AG10803 (cell line): ENCODE measurements around a stretch of chr17.

DNA sequence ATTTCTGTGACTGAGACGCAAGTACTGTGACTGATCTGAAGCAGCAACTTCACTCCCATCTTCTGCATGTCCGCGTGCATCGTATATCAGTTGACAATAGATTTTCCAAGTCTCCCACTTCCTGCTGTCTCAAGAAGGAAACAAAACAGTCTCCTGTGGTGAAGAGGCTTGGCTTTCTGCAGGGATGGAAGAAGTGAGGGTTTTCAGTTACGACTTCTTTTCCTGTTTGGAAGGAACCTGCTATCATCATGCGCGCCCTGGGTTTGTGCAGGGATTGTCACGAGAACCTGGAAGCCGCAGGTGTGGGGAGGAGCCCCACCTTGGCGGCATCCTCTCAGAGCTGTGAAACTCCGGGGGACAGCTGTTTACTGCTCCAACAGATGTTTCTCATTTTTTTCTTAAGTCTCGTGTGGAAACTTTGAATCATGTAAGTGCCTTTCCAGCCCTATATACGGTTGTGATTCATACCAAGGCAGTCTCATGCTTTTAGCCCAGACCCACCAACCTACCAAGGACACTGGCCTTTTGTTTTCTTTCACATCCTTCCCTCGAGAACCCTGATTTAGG lies 57.5 kb downstream of the WIPI1 start:
- RRBS, result no CpG with 5 or more reads among the region's 14 CpGs

GRCh38 chr17:68460346-68461111 lies 3.2 kb upstream of the WIPI1 start:
- RRBS, result no CpG with 5 or more reads among the region's 1 CpG

DNA sequence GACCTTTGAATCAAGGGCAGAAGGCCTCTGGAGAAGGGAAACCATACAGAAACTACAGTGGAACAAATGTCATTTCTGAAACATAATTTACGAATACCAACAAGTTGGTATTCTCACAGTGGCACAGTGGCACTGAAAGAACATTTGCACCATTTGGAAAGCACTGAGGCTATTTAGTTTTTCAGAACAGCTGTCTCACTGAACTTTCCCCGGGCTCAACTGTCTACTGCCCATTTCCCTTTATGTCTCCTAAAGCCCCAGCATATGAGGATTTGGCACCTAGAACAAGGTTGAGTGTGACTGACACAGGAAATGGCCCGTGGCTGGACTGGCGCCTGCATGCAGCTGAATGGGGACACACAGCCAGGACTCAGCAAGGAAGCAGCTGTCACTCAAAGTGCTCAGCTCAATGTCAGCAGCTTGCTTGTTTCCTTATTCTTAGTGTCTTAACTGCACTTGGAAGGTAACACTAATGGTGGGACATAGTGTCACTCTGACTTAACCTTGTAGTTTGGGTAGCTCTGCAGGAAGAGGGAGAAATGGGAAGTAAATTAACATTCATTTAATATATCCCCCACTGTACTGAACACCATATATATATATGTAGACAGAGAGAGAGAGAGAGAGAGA lies 2.6 kb upstream of the PRKAR1A start:
- RRBS, result no CpG with 5 or more reads among the region's 4 CpGs

DNA sequence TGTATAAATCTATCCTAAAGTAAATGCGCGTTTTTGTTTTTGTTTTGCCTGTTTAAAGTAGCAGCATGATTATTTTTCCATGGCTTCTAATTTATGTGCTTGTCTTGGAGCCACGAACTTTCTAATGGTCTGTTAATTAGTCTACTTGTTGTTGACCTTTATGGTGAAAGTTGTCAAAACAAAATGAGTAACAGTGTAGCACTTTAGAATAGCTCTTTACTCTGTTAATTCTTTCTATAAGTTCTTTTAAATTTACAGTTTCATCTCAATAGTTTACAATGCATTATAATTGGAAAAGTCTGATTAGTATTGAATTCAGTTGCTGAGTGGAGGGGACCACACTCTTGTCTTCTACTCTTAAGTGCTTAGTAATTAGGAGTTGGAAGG lies 1.8 kb downstream of the PRKAR1A start:
- RRBS, result no CpG with 5 or more reads among the region's 3 CpGs

- RRBS, result no CpG with 5 or more reads among the region's 9 CpGs
Measured at GRCh38 chr17:68522567-68523050, 10.4 kb downstream of the PRKAR1A start.

- RRBS, result no CpG with 5 or more reads among the region's 16 CpGs
Measured at GRCh38 chr17:68539259-68540007, 27.2 kb downstream of the PRKAR1A start.

DNA sequence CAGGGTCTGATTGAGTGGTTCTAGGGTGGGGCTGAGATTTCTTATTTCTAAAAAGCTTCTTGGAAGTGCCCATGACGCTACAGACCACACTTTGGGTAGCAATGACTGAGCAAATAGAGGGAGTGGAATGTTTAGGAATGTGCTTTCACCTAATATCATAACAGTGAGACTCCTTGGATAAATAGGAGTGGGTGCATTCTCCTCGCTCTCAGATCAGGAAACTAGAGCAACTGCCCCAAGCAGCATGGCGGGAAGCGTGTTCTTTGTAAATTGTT lies 30.8 kb downstream of the PRKAR1A start:
- RRBS, result no CpG with 5 or more reads among the region's 4 CpGs

DNA sequence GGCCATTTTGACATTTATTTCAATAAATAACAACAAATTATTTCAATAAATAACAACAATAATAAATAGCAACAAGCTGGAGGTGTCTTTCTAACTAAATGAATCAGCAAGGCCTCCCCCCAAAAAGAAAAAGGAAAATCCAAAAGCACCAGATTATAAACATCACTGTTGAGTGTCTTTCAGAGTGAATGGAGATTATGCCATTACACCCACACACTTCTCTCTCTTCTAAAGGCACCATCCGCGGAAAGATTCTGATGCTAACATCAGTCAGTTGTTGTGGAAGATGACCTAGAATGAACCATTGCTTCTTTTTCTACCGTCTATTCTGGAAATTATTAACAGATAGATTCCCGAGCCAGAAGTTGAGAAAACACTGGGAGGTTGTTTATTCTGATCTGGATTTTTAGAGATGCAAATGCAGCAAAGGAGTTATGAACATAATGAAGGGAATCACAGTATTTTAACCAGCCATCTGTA lies 60.8 kb upstream of the FAM20A start:
- RRBS, result no CpG with 5 or more reads among the region's 4 CpGs

DNA sequence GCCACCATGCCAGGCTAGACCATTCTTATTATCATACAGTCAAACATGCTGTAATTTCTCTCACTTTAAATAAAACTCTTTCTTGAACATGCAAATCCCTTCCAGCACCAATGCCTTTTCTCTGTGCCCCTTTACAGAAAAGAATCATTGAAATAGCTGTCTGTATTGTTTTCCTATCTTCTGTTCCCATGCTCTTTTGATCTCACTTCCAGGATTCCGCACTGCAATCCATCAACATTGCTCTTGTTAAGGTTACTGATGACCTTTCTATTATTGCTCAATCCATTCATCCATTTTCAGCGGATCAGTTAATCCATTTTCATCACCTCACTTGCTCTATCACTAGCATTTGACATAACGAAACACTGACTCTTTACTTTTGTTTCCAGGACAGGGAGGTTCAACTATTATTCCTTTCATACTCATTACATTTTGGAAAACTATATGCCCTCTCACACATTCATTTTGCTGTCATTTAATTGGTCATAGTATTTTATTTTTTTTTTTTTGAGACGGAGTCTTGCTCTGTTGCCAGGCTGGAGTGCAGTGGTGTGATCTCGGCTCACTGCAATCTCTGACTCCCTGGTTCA lies 130.4 kb downstream of the ABCA8 start:
- RRBS, result no CpG with 5 or more reads among the region's 5 CpGs

- RRBS, result no CpG with 5 or more reads among the region's 8 CpGs
Measured at GRCh38 chr17:68937755-68938522, 17.3 kb downstream of the ABCA8 start.

GRCh38 chr17:69093217-69093947 lies 32.7 kb upstream of the ABCA9 start:
- RRBS, result no CpG with 5 or more reads among the region's 9 CpGs

- RRBS, result no CpG with 5 or more reads among the region's 2 CpGs
Measured at GRCh38 chr17:69240687-69241357, 12.2 kb upstream of the ABCA10 start.

DNA sequence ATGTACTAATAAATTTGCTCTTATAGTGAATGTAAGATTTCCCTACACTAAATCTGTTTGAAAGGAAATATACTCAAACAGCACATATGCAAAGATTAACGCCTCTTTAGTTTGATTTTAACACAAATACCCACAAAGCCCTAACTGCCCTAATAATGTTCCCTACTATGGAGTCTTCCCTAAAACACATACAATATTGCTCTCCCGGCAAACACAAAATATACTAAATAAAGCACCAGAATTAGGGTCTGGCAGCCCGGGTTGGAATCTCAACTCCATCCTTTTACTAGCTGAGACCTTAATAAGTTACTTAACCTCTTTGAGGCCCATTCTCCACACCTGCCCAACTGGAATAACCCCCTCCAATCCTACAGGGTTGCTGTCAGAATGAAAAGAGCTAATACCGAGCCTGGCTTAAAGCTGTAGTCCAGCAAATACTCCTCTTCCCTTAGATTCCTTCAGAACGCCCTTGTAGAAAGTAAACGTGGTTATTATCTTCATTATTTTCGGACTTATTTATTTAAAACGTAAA lies 1.0 kb downstream of the ABCA5 start:
- RRBS, result no CpG with 5 or more reads among the region's 8 CpGs

DNA sequence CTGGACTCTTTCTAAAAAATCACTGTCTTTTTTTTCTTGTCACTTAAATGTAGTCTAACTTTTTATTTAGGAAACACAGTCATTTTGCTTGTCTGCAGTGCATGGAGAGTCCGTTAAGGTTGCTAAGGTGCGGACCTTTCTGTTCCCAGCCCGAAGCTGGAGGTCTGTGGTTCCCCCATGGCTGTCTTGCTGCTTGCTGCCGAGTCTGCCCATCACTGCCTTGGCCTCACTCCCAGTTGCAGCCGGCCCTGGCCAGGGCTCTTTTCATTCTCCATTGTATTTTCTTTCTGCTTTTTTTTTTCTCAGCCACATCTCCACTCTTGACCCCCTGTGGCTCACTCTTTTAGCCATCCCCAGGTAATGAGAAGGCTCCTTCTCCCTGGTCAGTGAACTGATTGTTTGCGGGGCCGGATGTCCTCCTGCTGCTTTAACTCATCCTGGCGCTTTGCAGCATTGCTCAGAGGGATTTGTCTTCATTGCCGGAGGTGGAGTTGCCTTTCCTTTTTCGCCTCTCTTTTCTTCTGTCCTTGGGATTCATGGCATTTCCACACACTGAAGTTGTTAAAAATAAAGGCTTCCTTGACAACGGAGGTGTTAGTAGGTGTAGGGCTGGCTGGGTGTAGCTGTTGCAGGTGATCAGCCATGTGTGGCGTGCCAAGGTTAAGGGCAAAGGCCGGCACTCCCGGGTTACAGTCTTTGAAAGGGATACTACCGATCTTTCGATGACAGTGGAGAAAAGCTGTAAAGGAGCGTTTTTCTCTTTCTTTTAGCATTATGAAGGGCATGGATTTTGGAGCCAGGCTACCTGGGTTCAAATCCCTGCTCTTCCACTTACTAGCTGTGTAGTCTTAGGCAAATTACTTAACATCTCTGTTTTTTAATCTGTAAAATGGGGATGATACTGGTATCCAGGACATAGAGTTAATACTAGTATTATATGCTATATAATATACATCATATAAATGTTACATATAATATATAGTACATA lies 34.1 kb downstream of the MAP2K6 start:
- RRBS, result 23% methylated on average over 3 of the region's 17 CpGs

DNA sequence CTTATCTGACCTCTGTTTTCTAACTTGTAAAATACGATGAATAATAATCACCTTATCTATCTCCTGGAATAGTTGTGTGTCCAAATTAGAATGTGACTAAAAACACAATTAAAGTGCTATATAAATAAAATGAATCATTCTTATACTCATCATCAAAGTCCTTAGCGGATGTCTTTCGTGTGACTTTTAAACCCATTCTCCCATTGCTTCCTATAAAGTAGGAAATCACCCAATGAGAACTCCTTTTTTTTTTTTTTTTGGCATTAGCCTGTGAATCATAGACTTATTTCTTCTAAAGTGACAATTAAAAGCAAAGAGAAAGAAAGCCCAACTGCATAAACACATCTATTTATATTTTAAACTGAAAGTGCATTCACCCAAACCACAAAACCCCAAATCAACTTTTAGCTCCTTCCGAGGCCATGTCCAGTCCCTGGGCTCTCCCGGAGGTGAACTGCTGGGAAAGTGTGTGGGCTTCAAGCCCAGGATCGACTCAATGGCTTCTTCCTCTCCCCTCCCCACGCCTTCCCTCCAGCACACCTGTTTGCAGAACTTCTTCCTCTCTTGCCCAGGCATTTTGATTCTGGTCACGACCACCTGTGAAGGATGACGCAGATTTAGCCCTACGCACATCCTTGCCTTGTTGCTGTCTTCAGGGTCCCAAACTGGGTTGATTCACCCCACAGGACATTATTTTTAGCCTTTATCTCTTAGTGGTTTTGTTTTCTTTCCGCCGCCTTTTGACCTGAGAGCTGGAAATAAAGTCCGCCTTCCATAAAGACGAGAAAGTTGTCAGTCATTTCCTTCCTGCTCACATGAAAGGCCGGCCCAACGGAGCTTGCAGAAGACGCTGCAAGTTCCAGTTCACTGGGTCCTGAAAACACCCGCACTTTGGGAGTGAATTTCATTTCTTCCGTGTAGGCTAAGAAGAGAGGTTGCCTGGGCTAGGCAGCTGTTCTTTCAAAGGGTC lies 166.8 kb downstream of the MAP2K6 start:
- RRBS, result no CpG with 5 or more reads among the region's 19 CpGs

GRCh38 chr17:71440355-71441064 lies 680.3 kb upstream of the SOX9 start:
- RRBS, result no CpG with 5 or more reads among the region's 17 CpGs

DNA sequence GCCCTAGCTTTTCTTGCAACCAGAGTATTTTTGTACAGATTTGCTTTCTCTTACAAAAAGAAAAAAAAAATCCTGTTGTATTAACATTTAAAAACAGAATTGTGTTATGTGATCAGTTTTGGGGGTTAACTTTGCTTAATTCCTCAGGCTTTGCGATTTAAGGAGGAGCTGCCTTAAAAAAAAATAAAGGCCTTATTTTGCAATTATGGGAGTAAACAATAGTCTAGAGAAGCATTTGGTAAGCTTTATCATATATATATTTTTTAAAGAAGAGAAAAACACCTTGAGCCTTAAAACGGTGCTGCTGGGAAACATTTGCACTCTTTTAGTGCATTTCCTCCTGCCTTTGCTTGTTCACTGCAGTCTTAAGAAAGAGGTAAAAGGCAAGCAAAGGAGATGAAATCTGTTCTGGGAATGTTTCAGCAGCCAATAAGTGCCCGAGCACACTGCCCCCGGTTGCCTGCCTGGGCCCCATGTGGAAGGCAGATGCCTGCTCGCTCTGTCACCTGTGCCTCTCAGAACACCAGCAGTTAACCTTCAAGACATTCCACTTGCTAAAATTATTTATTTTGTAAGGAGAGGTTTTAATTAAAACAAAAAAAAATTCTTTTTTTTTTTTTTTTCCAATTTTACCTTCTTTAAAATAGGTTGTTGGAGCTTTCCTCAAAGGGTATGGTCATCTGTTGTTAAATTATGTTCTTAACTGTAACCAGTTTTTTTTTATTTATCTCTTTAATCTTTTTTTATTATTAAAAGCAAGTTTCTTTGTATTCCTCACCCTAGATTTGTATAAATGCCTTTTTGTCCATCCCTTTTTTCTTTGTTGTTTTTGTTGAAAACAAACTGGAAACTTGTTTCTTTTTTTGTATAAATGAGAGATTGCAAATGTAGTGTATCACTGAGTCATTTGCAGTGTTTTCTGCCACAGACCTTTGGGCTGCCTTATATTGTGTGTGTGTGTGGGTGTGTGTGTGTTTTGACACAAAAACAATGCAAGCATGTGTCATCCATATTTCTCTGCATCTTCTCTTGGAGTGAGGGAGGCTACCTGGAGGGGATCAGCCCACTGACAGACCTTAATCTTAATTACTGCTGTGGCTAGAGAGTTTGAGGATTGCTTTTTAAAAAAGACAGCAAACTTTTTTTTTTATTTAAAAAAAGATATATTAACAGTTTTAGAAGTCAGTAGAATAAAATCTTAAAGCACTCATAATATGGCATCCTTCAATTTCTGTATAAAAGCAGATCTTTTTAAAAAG lies 4.6 kb downstream of the SOX9 start:
- RRBS, result no CpG with 5 or more reads among the region's 5 CpGs

DNA sequence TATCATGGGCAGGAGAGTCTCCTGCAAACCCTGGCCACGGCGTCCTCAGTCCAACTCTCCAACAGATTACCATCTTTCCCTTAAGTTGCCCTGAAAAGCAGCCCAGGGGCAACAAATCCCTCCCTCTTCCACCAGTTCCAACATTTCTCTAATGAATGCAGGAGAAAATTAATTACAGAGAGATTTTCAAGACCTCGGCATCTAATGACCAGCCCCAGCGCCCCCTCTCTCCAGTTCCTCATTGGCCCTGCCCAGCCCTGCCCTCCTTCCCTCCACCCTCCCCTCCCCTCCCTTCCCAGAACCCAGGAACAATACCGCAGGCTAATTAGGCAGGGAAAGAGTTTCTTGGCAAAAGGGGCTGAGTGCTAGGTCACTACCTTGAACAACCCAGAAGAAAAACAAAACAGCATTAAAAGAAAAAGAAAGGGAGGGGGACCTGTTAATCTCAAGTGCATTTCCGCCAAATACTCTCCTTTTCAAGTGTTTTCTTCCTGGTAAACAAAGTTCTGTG lies 215.2 kb downstream of the SOX9 start:
- RRBS, result no CpG with 5 or more reads among the region's 6 CpGs

DNA sequence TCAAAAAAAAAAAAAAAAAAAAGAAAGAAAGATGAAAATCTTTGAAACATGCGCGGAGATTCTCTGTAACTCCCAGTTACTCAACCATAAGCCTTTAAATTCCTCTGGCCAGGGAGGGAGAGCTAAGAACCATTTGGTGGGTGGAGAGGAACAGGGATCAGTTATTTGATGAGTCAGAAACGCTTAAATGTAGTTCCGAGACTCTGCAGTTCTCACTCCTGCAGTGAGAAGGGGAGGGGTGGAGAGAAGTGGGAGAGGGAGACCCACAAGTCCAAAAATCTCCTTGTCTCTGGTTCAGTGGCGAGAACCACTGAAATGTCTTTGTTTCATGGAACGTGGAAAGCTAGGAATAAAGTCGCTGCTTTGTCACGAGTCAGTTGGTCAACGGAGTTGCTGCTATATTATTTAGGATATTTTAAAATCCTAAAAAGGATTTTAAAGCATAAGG lies 266.7 kb downstream of the SOX9 start:
- RRBS, result no CpG with 5 or more reads among the region's 9 CpGs